GM12878 (cell line): ENCODE measurements around the genes SFSWAP and MMP17.

- RAMPAGE, long total RNA = no peak
- RRBS, 2 experiments = no CpG with 5 or more reads among the region's 3 CpGs
CAGE:
- cytosol, long polyA minus RNA = no peak
- cytosol, long polyA plus RNA = no peak
- long polyA plus RNA = no peak
- nucleolus, long total RNA = no peak
- nucleus, long polyA plus RNA = no peak
- nucleus, long total RNA = no peak
Observed at GRCh38 chr12:130127541-130127914, 34.7 kb upstream of the FZD10 start.

DNA sequence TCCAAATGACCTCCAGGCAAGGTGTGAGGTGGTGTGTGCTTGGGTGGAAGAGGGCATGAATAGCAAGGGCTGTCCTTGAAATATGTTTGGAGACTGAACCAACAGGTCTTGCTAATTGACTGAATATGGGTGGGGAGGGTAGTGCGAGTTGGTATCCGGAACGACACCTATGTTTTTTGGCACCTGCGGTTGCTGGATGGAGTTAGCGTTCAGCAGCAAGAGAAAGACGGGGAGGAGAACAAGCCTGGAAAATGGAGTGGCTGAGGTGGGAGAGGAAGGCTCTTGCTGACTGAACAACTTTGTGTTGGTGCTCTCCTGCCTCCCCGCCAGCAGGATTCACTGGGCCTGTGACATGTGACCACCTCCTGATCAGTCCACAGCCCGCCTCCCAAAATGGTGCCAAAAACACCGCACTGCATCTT lies 84.0 kb upstream of the PIWIL1 start:
- RAMPAGE, long total RNA = no peak
- RRBS, 2 experiments = no CpG with 5 or more reads among the region's 9 CpGs
CAGE:
- cytosol, long polyA minus RNA = no peak
- cytosol, long polyA plus RNA = no peak
- long polyA plus RNA = no peak
- nucleolus, long total RNA = no peak
- nucleus, long polyA plus RNA = no peak
- nucleus, long total RNA = no peak

DNA sequence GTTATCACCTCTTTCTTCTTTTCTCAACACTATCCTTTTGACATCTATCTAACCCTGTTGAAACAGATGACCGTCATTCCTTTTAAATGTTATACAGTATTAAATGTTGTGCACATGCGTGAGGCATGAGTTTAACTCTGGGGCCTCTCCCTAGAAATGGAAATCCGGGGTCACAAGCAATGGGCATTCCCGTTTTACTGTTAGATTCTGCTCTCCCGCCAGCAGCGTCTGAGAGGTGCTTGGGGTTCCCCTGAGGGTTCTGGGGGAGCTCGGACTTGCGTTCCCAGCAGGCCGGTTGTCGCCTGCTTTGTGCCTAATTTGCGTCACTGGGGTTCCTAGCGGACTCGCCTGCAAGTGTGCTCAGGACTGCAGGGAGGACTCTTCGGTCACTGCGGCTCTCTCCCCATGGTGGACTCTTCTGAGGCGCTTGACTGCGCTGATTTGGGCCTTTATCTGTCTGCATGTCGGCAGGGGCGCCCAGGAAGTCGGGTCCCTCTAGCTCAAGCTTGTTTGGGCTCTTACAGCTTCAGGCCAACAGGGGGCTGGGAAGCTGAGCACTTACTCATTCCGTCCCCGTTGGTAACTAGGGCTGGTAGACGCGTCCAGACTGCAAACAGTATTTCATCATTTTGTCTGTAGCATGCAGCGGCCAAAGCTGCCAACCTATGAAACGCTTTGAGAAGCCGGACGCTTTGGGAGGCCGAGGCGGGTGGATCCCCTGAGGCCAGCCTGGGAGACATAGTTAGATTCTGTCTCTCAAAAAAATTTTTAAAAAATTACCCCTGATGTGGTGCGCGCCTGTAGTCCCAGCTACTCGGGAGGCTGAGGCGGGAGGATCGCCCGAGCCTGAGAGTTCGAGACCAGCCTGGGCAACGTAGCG lies 1.1 kb upstream of the RAN start:
- RAMPAGE, long total RNA = no peak
- RRBS, 2 experiments = no CpG with 5 or more reads among the region's 39 CpGs
CAGE:
- cytosol, long polyA minus RNA = no peak
- cytosol, long polyA plus RNA = no peak
- long polyA plus RNA = no peak
- nucleolus, long total RNA = no peak
- nucleus, long polyA plus RNA = no peak
- nucleus, long total RNA = no peak

- RAMPAGE, long total RNA = no peak
- RRBS, 2 experiments = 1 to 2% methylated on average over 13 of the region's 76 CpGs
CAGE:
- cytosol, long polyA minus RNA = no peak
- cytosol, long polyA plus RNA = no peak
- long polyA plus RNA = no peak
- nucleolus, long total RNA = no peak
- nucleus, long polyA plus RNA = no peak
- nucleus, long total RNA = no peak
Observed at GRCh38 chr12:130872237-130873278, 692 bp downstream of the RAN start.

GRCh38 chr12:130875707-130876996 lies 4.3 kb downstream of the RAN start:
- RAMPAGE, long total RNA = no peak
- RRBS, 2 experiments = no CpG with 5 or more reads among the region's 16 CpGs
CAGE:
- cytosol, long polyA minus RNA = no peak
- cytosol, long polyA plus RNA = no peak
- long polyA plus RNA = start-site peak on the plus strand at chr12:130876080-130876151, 482 and 653 reads in 2 replicates; start-site peak on the minus strand at chr12:130876106-130876202, 54 and 104 reads in 2 replicates
- nucleolus, long total RNA = start-site peak on the plus strand at chr12:130876723-130876843, 57 reads
- nucleus, long polyA plus RNA = no peak
- nucleus, long total RNA = no peak

DNA sequence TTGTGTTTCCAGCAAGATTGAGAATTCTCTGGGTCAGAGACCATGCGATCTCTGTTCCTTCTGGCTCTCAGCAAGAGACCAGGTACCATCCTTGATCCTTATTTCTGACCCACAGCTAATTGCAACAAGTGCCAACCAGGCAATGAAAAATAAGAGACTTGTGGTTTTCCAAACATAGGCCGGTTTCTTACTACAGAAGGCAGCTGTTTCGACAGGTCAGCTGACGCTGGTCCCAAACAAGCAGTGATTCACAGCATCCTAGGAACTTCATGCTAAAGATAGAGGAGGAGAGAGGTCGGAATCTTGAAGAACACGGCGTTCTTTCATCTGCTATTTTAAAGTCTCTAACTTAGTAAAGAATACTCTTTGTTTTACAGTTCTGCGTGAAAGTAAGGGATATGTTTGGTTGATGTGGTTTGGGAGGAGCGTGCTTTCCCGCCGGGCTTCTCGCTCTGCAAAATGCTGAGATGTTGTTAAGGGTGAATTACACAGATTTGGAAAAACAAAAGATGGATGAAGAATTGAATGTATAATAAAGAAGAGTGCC lies 28.0 kb upstream of the ADGRD1 start:
- RAMPAGE, long total RNA = no peak
- RRBS, 2 experiments = no CpG with 5 or more reads among the region's 12 CpGs
CAGE:
- cytosol, long polyA minus RNA = no peak
- cytosol, long polyA plus RNA = no peak
- long polyA plus RNA = no peak
- nucleolus, long total RNA = no peak
- nucleus, long polyA plus RNA = no peak
- nucleus, long total RNA = no peak

GRCh38 chr12:130989978-130990482 lies 36.3 kb downstream of the ADGRD1 start:
- RAMPAGE, long total RNA = no peak
- RRBS, 2 experiments = no CpG with 5 or more reads among the region's 9 CpGs
CAGE:
- cytosol, long polyA minus RNA = no peak
- cytosol, long polyA plus RNA = no peak
- long polyA plus RNA = no peak
- nucleolus, long total RNA = no peak
- nucleus, long polyA plus RNA = no peak
- nucleus, long total RNA = no peak

GRCh38 chr12:131002199-131002779 lies 48.6 kb downstream of the ADGRD1 start:
- RAMPAGE, long total RNA = no peak
- RRBS, 2 experiments = no CpG with 5 or more reads among the region's 4 CpGs
CAGE:
- cytosol, long polyA minus RNA = no peak
- cytosol, long polyA plus RNA = no peak
- long polyA plus RNA = no peak
- nucleolus, long total RNA = no peak
- nucleus, long polyA plus RNA = start-site peak on the plus strand at chr12:131002411-131002620, 24 and 11 reads in 2 replicates
- nucleus, long total RNA = no peak

- RAMPAGE, long total RNA = no peak
- RRBS, 2 experiments = no CpG with 5 or more reads among the region's 17 CpGs
CAGE:
- cytosol, long polyA minus RNA = no peak
- cytosol, long polyA plus RNA = no peak
- long polyA plus RNA = no peak
- nucleolus, long total RNA = no peak
- nucleus, long polyA plus RNA = no peak
- nucleus, long total RNA = no peak
Observed at GRCh38 chr12:131002992-131003501, 49.3 kb downstream of the ADGRD1 start.

DNA sequence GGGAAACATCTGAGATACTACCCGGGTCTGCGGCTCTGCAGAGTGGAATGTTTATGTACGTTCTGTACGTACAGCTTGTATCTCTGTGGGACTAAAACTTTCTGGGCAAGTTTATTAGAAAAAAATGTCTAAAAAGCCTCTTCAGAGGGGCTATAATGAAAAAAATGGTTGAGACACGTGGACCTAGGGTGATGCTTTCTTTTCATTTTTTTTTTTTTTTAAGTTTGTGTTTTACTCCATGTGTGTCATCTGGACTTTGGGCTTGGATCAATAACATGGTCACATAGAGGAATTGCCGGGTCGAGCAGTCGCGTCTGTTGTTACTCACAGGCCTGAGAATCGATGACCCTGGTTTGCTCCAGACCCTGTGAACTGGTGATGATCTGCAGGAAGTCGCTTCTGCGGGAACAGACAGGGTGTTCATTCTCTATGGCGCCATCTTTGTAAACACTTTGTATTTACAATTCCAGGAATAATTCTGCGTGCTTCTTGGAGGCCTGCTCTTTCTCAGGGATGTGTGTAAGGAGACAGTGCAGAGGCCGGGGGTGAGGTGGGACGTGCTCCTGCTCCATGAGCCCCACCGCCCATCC lies 58.5 kb downstream of the ADGRD1 start:
- RAMPAGE, long total RNA = no peak
- RRBS, 2 experiments = no CpG with 5 or more reads among the region's 17 CpGs
CAGE:
- cytosol, long polyA minus RNA = no peak
- cytosol, long polyA plus RNA = no peak
- long polyA plus RNA = no peak
- nucleolus, long total RNA = no peak
- nucleus, long polyA plus RNA = no peak
- nucleus, long total RNA = no peak

DNA sequence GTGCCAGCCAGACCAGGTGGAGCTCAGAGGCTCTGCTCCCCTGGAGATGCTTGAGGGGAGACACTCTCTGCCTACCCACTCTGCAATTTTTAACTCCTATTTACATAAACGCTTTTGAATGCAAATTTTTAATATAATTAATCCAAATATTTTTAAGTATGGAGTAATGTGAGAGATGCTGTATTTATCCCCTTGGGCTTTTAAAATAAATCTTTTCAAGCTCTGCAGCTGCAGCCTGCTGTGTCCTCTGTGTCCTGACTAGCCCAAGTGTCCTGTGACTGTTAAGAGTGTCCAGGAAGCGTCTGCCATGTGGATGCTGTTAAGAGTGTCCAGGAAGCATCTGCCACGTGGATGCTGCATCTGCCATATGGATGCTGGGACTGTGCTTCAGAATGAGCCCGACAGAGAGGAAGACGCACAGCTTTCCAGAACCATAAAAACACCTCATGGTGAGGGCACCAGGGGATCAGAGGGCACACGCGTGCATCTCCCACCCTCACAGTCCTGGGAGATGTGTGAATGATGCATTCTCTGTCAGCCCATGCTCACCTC lies 307.2 kb downstream of the ADGRD1 start:
- RAMPAGE, long total RNA = no peak
- RRBS, 2 experiments = no CpG with 5 or more reads among the region's 7 CpGs
CAGE:
- cytosol, long polyA minus RNA = no peak
- cytosol, long polyA plus RNA = no peak
- long polyA plus RNA = no peak
- nucleolus, long total RNA = no peak
- nucleus, long polyA plus RNA = no peak
- nucleus, long total RNA = no peak

- RAMPAGE, long total RNA = no peak
- RRBS, 2 experiments = no CpG with 5 or more reads among the region's 13 CpGs
CAGE:
- cytosol, long polyA minus RNA = no peak
- cytosol, long polyA plus RNA = no peak
- long polyA plus RNA = no peak
- nucleolus, long total RNA = no peak
- nucleus, long polyA plus RNA = no peak
- nucleus, long total RNA = no peak
Observed at GRCh38 chr12:131264512-131265066, 310.9 kb downstream of the ADGRD1 start.

GRCh38 chr12:131434354-131435220 lies 276.3 kb upstream of the SFSWAP start:
- RAMPAGE, long total RNA = no peak
- RRBS, 2 experiments = no CpG with 5 or more reads among the region's 21 CpGs
CAGE:
- cytosol, long polyA minus RNA = no peak
- cytosol, long polyA plus RNA = no peak
- long polyA plus RNA = no peak
- nucleolus, long total RNA = no peak
- nucleus, long polyA plus RNA = no peak
- nucleus, long total RNA = no peak

DNA sequence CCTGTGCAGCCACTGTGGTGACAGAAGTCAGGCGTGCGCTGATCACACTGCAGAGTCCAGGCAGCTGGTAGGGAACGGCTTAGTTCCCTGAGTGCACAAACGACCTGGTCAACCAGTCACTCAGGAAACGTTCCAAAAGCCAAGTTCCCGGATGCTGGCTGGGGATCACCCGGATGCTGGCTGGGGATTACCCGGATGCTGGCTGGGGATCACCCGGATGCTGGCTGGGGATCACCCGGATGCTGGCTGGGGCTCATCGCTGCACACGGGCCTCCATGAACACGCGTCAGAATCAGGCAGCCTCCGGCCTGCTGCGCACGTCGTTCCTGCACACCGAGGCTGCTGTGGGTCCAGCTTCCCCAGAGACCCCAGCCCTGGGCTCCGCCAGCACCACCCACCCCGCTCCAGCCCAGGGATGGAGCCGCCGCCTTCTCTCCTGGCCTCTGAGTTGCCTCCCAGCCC lies 254.1 kb upstream of the SFSWAP start:
- RAMPAGE, long total RNA = no peak
- RRBS, 2 experiments = 86 to 93% methylated on average over 6 of the region's 23 CpGs
CAGE:
- cytosol, long polyA minus RNA = no peak
- cytosol, long polyA plus RNA = no peak
- long polyA plus RNA = no peak
- nucleolus, long total RNA = no peak
- nucleus, long polyA plus RNA = no peak
- nucleus, long total RNA = no peak

DNA sequence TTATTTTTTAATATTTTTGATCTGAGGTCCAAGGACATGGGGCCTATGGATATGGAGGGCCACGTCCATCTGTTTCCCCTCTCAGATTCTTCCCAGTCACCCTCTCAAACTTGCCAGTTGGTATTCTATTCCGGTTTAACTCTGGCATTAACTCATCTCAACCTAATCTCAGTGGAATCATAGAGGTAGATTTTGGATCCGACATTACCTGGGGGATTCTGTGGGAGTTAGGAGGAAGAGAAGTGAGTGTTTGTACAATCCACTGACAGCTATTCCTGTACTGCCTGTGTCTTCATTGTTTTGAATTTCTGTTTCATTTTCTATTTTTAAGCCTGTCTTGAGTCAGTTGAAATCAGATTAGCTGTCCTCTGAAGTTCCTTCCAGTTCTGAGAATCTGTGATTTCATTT lies 103.5 kb upstream of the SFSWAP start:
- RAMPAGE, long total RNA = no peak
- RRBS, 2 experiments = no CpG with 5 or more reads among the region's 3 CpGs
CAGE:
- cytosol, long polyA minus RNA = no peak
- cytosol, long polyA plus RNA = no peak
- long polyA plus RNA = no peak
- nucleolus, long total RNA = no peak
- nucleus, long polyA plus RNA = no peak
- nucleus, long total RNA = no peak

GRCh38 chr12:131607826-131608292 lies 103.0 kb upstream of the SFSWAP start:
- RAMPAGE, long total RNA = no peak
- RRBS, 2 experiments = no CpG with 5 or more reads among the region's 8 CpGs
CAGE:
- cytosol, long polyA minus RNA = no peak
- cytosol, long polyA plus RNA = no peak
- long polyA plus RNA = no peak
- nucleolus, long total RNA = no peak
- nucleus, long polyA plus RNA = no peak
- nucleus, long total RNA = no peak

DNA sequence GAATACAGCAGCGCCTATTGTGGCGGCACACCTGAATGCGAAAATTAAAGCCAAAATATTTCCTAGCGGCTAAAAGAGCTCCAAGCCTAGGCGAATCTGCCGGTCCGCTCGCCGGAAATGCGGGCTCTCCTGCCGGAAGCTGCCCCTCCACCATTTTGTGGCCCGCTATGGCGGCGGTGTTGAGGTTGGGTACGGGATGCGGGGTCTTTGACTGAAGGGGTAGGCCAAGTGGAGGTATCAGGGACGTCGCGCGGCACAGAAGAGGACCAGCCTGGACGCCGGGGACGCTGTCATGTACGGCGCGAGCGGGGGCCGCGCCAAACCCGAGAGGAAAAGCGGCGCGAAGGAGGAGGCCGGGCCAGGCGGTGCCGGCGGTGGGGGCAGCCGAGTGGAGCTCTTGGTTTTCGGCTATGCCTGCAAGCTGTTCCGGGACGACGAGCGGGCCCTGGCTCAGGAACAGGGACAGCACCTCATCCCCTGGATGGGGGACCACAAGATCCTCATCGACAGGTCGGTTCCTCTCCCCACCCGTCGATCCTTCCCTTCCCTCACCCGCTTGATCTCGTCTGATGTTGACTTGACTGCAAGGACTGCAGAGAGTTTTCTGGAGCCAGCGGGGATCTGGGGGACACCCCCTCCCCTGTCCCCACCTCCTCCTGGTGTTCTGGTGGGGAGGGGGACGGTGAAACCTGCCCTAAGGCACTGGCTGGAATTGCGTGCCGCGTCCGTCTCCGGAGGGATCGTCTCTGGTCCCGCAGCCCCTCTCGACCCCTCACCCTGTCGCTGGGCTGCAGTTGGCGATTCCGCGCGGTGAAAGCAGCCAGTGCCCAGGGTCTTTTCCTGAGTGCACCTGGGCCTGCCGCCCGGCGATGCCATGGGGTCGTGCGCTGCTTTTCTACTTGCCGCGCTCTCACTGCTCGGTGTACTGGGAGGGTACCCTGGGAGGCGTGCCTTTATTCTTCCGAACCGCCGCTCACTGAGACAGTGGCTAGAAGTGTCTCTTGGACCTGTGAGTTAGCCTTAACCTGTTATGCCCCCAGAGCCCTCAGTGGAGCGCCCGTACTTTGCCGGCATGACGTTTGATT lies at the start of gene SFSWAP:
Gene SFSWAP (plus strand): TSS at position 153 of the 1,085 bp plus-strand sequence.
- RAMPAGE, long total RNA = start-site peak on the plus strand centred at position 152 of the sequence, 19 bp wide, 326 and 387 reads in 2 replicates
- RRBS, 2 experiments = 2 to 5% methylated on average over 23 of the region's 80 CpGs
CAGE:
- cytosol, long polyA minus RNA = start-site peak on the plus strand centred at position 157 of the sequence, 16 bp wide, 180 reads
- cytosol, long polyA plus RNA = start-site peak on the plus strand centred at position 170 of the sequence, 96 bp wide, 37 and 36 reads in 2 replicates
- long polyA plus RNA = no peak
- nucleolus, long total RNA = no peak
- nucleus, long polyA plus RNA = no peak
- nucleus, long total RNA = no peak

DNA sequence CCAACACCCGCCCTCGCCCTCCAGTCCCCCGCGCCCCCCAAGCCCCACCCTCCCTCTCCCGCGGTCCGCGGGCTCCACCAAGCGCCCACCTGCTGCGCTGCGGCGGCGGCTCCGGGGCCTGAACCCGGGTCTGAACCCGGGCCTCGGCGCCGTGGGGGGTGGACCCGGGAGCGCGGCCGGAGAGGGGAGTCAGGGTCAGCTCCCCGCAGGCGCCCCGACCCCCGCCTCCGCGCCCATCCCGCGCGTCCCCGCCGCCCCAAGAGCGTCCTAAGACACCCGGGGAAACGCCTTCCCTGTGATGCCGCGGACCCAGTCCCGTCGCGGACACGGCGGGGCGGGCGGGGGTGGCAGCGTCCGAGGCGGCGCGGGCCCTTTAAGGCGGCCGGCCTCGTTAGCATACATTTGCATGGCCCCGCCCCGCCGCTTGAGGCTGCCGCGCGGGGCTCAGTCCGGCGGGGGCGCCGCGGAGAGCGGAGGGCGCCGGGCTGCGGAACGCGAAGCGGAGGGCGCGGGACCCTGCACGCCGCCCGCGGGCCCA lies at the start of gene MMP17:
Gene MMP17 (plus strand): TSS at position 447 of the 538 bp plus-strand sequence.
- RAMPAGE, long total RNA = no peak
- RRBS, 2 experiments = 1 to 3% methylated on average over 25 to 30 of the region's 78 CpGs
CAGE:
- cytosol, long polyA minus RNA = no peak
- cytosol, long polyA plus RNA = no peak
- long polyA plus RNA = no peak
- nucleolus, long total RNA = no peak
- nucleus, long polyA plus RNA = no peak
- nucleus, long total RNA = no peak

- RAMPAGE, long total RNA = no peak
- RRBS, 2 experiments = 2 to 6% methylated on average over 7 of the region's 29 CpGs
CAGE:
- cytosol, long polyA minus RNA = no peak
- cytosol, long polyA plus RNA = no peak
- long polyA plus RNA = no peak
- nucleolus, long total RNA = no peak
- nucleus, long polyA plus RNA = no peak
- nucleus, long total RNA = no peak
Observed at GRCh38 chr12:131829185-131829702, 1.1 kb downstream of the MMP17 start.

DNA sequence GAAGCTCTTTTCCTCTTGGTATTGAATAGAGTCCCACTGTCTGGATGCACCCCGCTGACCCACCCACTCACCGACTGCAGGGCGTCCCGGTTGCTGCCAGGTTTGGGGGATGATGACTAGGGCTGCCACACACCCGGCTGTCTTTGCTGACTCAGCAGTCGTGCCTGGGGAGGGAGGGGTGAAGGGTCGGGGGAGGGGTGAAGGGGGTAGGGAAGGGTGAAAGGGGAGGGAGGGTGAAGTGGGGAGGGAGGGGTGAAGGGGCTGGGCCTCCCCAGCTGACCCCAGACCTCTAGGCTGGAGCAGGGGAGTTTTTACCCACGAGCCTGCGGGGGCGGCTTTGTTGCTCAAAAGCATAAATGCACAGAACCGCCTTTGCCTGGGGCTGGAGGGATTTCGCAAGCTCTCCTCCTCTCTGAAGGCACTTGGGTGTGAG lies 31.3 kb upstream of the ULK1 start:
- RAMPAGE, long total RNA = no peak
- RRBS, 2 experiments = 29 to 30% methylated on average over 1 to 2 of the region's 12 CpGs
CAGE:
- cytosol, long polyA minus RNA = no peak
- cytosol, long polyA plus RNA = no peak
- long polyA plus RNA = no peak
- nucleolus, long total RNA = no peak
- nucleus, long polyA plus RNA = no peak
- nucleus, long total RNA = no peak